Transverse colon (tissue), 4 donors: Measurements from ENCODE around the genes ZNF609, ANKDD1A, CLPX and IGDCC4.

GRCh38 chr15:64197387-64198020, 34.7 kb upstream of the PPIB start:
- PRO-cap, result no peak
- RAMPAGE, long total RNA, 4 experiments, result no peak in any of the 4 experiments

- PRO-cap, result bidirectional peak, plus-strand start at chr15:64460589, minus-strand start at chr15:64460511
- RAMPAGE, long total RNA, 4 experiments, result no peak in any of the 4 experiments
Observed at GRCh38 chr15:64459947-64461096, at the start of gene ZNF609. Gene ZNF609 (plus strand): TSS chr15:64460578.

- PRO-cap, result bidirectional peak, plus-strand start at chr15:64461626, minus-strand start at chr15:64461550
- RAMPAGE, long total RNA, 4 experiments, result no peak in any of the 4 experiments
Observed at GRCh38 chr15:64461097-64461787, 864 bp downstream of the ZNF609 start.

GRCh38 chr15:64674652-64675321, 100.6 kb downstream of the RBPMS2 start:
- PRO-cap, result no peak
- RAMPAGE, long total RNA, 4 experiments, result no peak in any of the 4 experiments

GRCh38 chr15:64695355-64695974, 79.9 kb downstream of the RBPMS2 start:
- PRO-cap, result no peak
- RAMPAGE, long total RNA, 4 experiments, result no peak in any of the 4 experiments

DNA sequence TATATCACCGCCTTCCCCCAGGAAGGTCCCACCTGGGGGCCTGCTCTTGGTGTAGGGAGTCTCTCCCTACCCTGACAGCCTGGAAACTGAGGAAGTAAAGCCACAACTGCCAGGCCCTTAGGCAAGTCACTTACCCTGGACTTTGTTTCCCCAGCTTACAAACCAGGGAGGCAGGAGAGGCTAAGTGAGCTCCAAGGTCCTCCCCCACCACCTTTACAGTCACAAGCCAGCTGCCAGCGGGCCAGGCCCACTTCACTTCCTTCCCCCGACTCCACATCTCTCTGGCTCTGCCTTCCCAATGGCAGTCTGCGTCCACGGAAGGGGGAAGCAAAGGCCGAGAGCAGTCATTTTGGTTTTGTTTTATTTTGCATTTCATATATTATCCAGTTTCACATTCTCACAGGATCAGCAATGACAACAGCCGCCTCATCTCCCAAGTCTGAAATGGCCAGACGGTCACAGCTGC, 35.8 kb downstream of the RBPMS2 start:
- PRO-cap, result no peak
- RAMPAGE, long total RNA, 4 experiments, result no peak in any of the 4 experiments

GRCh38 chr15:64816445-64816912, 9.0 kb downstream of the PIF1 start:
- PRO-cap, result no peak
- RAMPAGE, long total RNA, 4 experiments, result no peak in any of the 4 experiments

DNA sequence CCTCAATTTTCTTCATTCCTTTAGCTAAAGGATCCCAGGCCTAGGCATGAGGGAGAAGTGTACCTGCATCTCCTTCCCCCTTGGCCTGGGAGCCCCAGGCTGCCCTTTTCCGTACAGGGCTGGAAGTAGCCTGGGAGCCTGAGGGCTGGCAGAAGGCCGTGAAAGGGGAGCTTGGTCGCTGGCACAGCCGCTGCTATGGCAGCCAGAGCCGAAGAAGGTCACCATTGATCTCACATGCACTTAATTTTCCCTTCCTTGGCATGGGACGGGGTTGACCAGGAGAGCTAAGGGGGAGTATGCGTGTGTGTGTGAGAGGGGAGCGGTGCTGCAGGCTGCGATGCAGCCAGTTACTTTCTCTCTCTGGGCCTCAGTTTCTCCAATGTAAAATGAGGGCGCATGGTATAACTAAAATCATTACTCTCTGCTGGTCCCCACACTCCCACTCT, 995 bp upstream of the PLEKHO2 start:
- PRO-cap, result no peak
- RAMPAGE, long total RNA, 4 experiments, result no peak in any of the 4 experiments

- PRO-cap, result unidirectional peak, plus-strand start at chr15:64844964; bidirectional peak, plus-strand start at chr15:64845368, minus-strand start at chr15:64845392
- RAMPAGE, long total RNA, 4 experiments, result no peak in any of the 4 experiments
Observed at GRCh38 chr15:64844415-64845786, 3.2 kb downstream of the PLEKHO2 start.

- PRO-cap, result unidirectional peak, minus-strand start at chr15:64866185
- RAMPAGE, long total RNA, 4 experiments, result no peak in any of the 4 experiments
Observed at GRCh38 chr15:64865552-64866589, 24.2 kb downstream of the PLEKHO2 start.

DNA sequence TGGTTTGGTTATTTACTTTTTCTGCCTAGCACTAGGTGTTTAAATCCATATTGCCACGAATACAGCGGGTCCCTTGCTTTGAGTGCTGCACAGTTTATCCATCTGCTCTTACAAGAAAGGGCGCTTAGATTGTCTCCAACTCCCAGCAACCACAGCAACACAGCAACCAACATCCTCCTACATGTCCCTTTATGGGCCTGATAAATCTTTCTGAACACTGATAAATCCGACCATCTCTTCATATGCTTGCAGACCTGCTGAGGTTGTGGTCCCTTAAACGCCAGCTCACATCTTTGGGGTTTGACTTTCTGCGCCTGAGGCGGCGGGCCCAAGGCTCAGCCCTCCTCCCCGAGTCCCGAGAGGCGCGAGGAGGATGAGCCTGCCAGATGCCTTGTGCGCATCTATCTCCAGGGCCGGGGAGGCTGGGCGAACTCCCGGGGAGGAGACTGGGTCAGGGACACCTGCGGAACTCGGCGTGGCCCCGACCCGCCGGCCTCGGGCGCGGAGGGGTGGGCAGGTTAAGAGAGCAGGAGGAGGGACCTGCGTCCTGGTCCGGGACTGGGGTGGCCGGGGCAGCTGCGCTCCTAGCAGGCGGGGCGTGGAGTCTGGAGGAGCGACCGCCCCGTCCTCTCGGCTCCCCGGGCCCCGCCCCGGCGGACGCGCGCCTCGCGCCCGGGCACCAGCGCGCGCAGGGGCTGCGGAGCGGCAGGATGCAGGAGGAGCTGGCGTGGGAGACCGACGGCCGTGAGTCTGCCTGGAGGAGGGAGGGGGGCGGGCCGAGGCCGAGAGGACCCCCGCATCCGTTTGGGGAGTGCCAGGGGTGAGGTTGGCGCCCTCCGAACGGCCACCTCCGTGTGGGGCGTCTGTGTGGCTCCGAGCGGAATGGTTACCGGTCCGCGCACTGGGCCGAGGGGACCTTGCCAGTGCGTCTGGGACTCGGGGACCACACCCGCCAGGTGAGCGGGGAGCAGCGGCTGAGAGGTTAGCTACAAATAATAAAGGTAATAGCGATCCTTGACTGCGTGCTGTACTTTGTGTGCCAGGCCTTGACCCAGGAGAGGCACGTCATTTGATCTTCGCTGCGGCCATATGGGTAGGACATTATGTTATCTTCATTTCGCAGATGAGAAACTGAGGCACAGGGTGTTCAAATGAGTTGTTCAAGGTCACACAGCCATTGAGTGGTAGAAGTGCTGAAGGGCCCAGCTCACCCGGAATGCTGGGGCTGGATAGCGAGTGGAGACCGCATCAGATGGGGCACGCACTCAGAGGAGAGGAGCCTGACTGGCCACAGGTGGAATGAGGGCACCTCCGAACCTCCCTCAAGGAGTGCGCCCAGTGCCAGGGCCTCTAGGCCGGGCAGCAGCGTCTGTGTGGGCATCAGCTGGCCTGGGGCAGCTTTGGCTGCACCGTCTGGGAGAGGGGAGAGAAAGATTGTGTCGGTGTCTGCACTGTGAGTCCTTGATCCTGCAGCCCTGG, at the start of gene ANKDD1A:
TSS of gene ANKDD1A (plus strand) at position 682 of the 1,479 bp plus-strand sequence.
- PRO-cap, result bidirectional peak, plus-strand start at position 682 of the sequence, minus-strand start at position 560 of the sequence
- RAMPAGE, long total RNA, 4 experiments, result start-site peak on the plus strand in 1 of 4 experiments, centred at position 690 of the sequence, 17 reads per replicate

GRCh38 chr15:65033043-65033459, 3.6 kb upstream of the MTFMT start:
- PRO-cap, result no peak
- RAMPAGE, long total RNA, 4 experiments, result no peak in any of the 4 experiments

- PRO-cap, result unidirectional peak, minus-strand start at chr15:65055358
- RAMPAGE, long total RNA, 4 experiments, result no peak in any of the 4 experiments
Observed at GRCh38 chr15:65055052-65055666, 10.0 kb downstream of the SLC51B start.

DNA sequence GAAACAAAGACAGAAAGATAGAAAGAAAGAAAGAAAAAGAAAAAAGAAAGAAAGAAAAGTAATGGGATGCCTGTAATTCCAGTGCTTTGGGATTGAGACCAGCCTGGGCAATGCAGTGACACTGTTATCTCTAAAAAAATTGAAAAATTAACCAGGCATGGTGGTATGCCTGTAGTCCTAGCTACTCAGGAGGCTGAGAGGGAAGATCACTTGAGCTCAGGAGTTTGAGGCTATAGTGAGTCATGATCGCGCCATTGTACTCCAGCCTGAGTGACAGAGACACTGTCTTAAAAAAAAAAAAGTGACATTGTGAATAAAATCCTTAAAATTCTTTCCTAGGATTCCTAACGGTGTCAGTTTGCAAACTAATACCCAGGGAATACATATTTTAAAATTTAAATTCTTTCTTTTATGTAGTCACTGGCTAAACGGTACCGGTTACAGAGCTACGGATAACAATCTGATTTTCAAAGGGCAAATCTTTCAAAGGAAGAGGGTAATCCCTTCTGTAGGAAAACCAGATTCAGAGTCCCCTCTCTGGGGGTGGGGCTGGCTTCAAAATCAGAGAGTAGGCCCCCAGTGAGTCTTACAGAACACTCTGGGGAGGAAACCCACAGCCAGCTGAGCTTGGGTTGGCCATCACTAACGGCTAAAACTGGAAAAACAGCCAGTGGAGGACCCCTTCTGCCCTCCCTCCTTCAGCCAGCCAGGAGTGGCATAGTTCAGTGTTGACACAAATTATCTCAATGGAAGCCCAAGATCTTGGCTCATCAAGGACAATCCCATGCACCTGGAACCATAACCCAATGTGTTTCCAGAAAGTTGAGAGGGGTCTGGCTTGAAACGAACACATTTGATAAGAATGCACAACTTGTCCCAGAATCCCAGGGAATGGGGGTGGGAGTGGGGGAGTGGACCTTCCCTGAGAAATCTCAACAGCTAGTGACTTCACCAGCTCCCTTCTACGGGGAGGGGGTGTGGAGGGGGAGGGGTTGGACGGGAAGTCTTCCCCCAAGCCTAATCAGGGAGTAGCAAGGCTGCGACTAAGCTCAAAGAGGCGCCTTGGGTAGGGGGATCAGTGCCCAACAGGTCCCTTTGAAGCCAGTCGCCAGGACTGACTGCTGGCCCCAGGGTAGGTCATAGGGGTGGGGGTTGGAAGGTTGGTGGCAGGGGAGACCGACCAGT, 1.2 kb downstream of the RASL12 start:
- PRO-cap, result bidirectional peak, plus-strand start at position 1,024 of the sequence, minus-strand start at position 934 of the sequence
- RAMPAGE, long total RNA, 4 experiments, result no peak in any of the 4 experiments

DNA sequence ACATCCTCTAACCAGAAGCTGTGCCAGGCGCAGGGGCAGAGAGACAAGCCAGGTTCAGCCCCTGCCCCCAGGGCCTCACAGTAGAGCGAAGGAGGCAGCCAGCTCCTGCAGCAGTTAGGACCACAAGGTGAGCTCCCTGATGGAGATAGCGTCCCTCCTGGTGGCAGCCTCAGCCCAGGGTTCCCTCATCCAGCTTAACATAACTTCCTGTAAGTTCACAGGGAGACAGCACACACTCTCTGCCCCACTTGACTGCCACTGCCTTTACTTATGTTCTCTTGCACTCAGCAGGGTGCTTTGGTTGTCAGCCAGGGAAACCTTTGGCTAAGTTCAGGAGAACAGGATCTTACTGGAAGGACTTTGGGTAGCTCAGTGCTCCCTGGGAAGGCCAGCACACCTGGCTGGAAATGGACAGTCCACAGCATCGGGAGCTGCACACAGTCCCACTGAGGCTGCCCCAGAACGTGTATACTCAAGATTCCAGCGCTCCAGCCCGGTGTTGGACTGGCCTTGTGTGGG, 10.9 kb downstream of the KBTBD13 start:
- PRO-cap, result no peak
- RAMPAGE, long total RNA, 4 experiments, result no peak in any of the 4 experiments

GRCh38 chr15:65184819-65185862, at the start of gene CLPX:
Gene CLPX (minus strand): TSS chr15:65185342.
- PRO-cap, result bidirectional peak, plus-strand start at chr15:65184915, minus-strand start at chr15:65184748; bidirectional peak, plus-strand start at chr15:65185091, minus-strand start at chr15:65185102; bidirectional peak, plus-strand start at chr15:65185710, minus-strand start at chr15:65185315
- RAMPAGE, long total RNA, 4 experiments, result start-site peak on the minus strand in 3 of 4 experiments, at chr15:65185305-65185350 at its widest, 62 to 235 reads per replicate

GRCh38 chr15:65244273-65244752, 33.0 kb upstream of the CILP start:
- PRO-cap, result no peak
- RAMPAGE, long total RNA, 4 experiments, result no peak in any of the 4 experiments

- PRO-cap, result no peak
- RAMPAGE, long total RNA, 4 experiments, result no peak in any of the 4 experiments
Observed at GRCh38 chr15:65245433-65245916, 34.2 kb upstream of the CILP start.

DNA sequence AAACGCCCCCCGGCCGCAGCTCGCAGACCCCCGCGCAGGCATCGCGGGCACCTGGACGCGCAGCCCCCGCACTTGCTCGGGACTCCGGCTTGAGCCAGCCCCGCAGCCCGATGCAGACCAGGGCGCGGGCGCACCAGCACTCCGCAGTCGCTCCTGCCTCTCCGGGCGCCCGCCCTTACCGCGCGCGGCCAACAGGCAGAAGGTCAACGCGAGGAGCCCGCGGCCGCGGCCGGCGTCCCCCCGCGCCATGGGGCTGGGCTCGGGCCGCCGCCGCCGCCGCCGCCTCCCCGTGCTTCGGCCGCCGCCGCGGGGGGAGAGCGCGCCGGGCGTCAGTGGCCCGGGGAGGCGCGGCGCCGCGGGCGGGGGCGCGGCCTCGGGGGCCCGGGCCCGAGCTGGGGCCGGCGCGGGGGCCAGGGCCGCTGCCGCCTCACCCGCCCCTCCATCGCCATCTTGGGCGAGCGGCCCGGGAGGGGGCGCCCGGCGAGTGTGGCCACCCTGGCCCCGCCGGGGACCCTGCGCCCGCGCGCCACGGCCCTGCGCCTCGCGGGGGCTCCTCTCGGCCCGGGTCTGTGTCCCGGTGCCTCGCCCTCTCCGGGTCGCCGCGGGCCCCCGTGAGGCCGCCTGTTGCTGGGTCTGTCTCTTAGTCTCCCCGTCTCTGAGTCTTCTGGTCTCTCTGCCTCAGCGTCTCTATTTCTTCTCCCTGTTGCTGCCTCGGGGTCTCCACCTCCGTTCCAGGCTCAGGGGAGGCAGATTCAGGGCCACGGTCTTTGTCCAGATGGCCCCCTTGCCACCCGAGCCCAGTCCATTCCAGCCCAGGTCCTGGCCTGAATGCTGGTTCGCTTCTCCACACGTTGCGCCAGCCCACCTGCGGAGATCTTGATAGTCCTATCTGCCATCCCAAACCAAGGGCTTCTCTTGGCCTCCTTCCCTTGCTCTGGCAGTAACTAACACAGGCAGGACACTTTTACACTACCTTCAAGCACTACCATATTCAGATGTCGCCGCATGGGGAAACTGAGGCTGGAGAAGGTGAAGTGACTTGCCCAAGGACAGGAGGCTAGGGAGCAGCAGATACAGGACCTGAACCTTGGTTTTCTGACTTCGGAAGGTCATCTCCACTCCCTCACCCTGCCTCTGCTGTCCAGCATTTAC, at the start of gene IGDCC4:
TSS of gene IGDCC4 (minus strand) at position 334 of the 1,152 bp plus-strand sequence.
- PRO-cap, result no peak
- RAMPAGE, long total RNA, 4 experiments, result no peak in any of the 4 experiments

- PRO-cap, result no peak
- RAMPAGE, long total RNA, 4 experiments, result start-site peak on the minus strand in 1 of 4 experiments, at chr15:65512344-65512657 at its widest, 17 reads per replicate
Observed at GRCh38 chr15:65512063-65513376, 5.0 kb downstream of the DPP8 start.